Left lung (tissue), 1 donor: ENCODE results near the genes KIAA0040, COP1 and FAM20B.

GRCh38 chr1:173947184-173947810 is 30.2 kb upstream of the SERPINC1 start:
- PRO-cap = no peak

- PRO-cap = no peak
Observed at GRCh38 chr1:174018391-174019032, 3.6 kb downstream of the RC3H1 start.

GRCh38 chr1:174834407-174835379 is 165.1 kb upstream of the CACYBP start:
- PRO-cap = no peak

DNA sequence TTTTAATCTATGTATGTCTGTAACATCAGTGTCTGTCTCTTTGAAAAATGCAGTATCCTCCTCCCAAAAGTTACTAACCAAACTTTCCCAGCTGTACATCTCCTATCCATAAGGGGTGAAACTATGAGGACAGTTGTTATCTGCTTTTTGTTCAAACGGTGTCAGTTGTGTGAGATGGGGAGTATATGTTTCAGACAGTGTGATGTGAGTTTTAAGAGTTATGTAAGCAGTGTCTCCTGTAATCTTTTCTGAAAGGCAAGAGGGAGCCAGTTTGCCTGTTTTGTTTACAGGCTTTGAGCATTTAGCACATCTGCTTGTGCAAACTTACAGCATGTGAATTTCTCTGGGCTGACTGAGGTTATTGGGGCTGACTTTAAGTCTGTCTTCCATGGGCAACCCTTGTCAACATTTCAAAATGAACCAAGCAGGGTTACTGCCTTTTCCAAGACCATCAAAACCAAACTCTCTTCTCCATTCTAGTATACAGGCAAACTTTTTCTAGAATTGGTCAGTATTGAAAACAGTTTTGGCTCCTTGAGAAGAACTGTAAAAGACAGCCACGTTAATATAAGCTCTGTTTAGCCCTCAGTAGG is 34.7 kb upstream of the CACYBP start:
- PRO-cap = no peak

DNA sequence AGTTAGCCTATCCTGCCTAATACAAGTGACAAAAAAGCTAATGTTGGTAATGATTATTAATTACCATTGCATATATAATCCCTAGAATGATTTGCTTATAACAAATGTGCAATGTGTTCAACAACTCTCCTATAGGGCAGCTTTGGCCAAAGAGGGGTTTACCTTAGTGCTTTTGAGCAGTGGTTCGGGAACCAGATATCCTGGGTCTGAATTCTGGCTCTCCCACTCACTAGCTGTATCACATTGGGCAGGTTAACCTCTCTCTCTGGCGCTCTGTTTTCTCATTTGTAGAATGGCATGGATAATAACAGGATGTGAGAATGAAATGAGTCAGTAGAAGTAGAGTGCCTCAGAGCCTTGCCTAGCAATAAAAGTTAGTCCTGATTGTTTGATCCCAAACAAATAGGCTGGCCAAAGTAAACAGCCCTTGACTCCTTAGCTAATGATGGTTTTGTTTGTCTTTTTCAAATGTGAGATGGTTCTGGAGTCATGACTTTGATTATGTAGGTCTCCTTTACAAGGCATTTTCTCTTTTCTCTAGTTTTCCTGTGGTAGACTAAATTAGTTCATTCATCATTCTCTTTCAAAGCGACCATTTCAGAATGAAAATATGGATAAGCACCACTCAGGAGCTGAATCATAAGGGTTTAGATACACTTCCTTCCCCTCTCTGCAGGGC is 23.3 kb downstream of the KIAA0040 start:
- PRO-cap = no peak

GRCh38 chr1:175192587-175193584 is at the start of gene KIAA0040:
KIAA0040 (minus strand) TSS chr1:175192776.
- PRO-cap = bidirectional peak, plus-strand start at chr1:175192892, minus-strand start at chr1:175192776; bidirectional peak, plus-strand start at chr1:175193187, minus-strand start at chr1:175193061

GRCh38 chr1:175218635-175218988 is 26.0 kb upstream of the KIAA0040 start:
- PRO-cap = no peak

- PRO-cap = no peak
Observed at GRCh38 chr1:175840779-175841161, 97.4 kb upstream of the TNR start.

GRCh38 chr1:176069514-176070249 is 137.4 kb downstream of the COP1 start:
- PRO-cap = no peak

DNA sequence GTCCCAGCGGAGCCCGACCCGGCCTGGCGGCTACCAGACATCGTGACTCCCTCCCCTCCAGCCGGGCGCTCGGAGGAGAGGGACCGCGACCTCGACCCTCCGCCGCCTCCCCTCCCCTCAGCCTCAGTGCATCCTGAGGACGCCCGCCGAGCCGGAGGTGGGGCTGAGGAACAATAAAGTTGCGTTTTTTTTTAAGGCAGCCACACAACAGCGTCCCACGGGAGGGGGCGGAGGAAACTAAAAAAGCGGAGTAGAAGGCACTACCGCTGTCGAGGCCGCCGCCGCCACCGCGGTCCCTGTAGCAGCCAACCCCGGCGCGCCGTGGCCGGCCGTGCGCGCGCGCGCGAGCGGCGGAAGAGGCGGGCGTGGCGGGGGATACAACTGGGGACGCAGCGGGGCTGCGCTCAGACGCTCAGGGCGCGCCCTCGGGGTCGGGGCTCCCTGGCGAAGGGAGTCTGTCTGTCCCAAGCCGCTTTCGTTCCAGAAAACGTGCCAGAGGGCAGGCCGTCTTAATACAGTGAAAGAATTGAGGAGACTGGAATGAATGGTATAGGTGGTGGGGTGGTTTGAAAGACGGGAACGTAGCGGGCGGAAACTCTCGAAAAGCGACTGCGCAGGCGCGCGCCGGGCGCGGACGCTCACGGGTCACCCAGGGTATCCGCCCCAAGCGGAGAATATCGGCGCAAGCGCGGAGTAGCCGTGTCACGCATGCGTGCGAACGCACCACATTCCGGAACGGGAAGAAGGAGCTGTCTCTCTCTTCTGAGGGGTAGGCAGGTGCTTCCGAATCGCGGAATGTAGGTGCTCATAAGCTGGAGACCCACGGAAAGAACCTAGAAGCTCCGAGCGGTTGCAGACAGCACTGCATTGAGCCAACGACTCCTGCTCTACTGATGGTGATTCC is at the start of gene COP1:
TSS of gene COP1 (minus strand) at position 349 of the 904 bp plus-strand sequence.
- PRO-cap = bidirectional peak, plus-strand start at position 407 of the sequence, minus-strand start at position 333 of the sequence; bidirectional peak, plus-strand start at position 728 of the sequence, minus-strand start at position 600 of the sequence

GRCh38 chr1:176522534-176522878 is 59.5 kb downstream of the PAPPA2 start:
- PRO-cap = no peak

GRCh38 chr1:178184759-178185665 is 91.1 kb downstream of the RASAL2 start:
- PRO-cap = no peak

DNA sequence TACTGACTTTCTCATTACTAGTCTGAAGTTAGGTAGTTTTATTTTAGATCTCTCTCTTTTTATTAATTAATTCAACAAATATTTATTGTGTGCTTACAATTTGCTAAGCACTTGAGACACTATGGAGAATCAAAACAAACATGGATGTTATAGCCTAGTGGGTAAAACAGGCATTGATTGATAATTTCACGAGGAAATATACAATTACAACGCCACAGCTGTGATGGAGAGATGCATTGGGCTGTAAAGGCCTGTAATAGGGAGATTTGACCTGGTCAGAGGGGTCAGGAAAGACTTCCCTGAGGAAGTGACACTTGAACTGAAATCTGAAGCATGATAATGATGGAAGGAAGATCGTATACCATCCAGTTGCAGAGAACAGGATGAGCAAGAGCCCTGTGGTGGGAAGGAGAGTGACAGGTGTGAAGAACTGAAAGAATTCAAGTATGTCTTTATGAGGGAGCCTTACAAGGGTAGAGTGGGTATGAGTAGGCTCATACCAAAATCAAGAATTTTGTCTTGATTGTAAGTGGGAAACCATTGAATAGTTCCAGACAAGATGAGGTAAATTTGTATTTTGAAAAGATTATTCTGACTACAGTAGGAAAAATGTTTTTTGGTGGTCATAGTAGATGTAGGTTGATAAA is 129.3 kb downstream of the RASAL2 start:
- PRO-cap = no peak

DNA sequence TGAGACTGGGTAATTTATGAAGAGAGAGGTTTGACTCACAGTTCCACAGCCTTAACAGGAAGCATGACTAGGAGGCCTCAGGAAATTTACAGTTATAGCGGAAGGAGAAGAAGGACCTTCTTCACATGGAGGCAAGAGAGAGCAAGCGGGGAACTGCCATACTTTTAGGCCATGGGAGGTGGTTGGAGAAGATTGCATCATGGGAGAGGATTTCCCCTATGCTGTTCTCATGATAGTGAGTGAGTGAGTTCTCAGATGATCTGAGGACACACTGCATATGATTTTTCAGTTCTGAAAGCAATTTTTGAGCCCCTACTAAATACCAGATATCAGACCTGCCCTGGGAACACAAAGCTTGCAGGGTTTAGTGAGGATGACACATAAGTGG is 87.8 kb downstream of the CLEC20A start:
- PRO-cap = no peak

DNA sequence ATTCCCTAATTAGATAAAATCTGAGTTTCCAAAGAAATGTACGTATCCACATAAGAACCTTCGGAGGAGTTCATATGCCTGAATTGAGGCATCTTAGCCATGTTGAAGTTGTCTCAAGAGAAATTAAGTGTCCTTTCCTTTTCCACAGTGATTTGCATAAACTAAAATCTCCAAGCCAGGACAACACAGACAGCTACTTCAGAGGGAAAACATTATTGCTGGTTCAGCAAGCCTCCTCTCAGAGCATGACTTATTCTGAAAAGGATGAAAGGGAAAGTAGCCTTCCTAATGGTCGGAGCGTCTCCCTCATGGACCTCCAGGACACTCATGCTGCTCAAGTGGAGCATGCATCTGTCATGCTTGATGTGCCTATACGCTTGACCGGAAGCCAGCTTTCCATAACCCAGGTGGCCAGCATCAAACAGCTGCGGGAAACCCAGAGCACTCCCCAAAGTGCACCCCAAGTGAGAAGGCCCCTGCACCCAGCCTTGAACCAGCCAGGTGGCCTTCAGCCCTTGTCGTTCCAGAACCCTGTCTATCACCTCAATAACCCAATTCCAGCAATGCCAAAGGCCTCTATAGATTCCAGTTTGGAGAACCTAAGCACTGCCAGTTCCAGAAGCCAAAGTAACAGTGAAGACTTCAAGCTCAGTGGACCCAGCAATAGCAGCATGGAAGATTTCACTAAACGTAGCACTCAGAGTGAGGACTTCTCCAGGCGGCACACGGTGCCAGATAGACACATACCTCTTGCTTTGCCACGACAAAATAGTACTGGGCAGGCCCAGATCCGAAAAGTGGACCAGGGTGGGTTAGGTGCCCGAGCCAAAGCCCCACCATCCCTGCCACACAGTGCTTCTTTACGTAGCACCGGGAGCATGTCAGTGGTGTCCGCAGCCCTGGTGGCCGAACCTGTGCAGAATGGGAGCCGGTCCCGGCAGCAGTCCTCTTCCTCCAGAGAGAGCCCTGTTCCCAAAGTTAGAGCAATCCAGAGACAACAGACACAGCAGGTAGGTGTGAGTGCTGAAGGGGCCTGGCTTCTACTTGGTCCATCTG is 38.9 kb downstream of the CLEC20A start:
- PRO-cap = no peak

GRCh38 chr1:178630446-178630939 is 94.6 kb upstream of the RALGPS2 start:
- PRO-cap = no peak

DNA sequence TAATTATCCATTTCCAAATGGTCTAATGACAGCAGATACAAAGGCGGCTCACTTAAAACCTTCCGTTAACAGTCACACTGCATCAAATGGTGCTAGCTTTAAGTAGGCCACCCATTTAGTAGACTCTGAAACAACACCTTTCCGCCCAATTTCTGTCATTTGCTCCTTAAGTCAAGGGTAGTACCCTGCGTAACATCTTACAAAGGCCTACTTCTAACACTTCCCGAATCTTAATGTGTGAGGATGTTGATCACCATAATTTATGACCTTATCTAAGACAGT is 687 bp upstream of the RALGPS2 start:
- PRO-cap = no peak

GRCh38 chr1:178869017-178869774 is 1.7 kb downstream of the ANGPTL1 start:
- PRO-cap = no peak

DNA sequence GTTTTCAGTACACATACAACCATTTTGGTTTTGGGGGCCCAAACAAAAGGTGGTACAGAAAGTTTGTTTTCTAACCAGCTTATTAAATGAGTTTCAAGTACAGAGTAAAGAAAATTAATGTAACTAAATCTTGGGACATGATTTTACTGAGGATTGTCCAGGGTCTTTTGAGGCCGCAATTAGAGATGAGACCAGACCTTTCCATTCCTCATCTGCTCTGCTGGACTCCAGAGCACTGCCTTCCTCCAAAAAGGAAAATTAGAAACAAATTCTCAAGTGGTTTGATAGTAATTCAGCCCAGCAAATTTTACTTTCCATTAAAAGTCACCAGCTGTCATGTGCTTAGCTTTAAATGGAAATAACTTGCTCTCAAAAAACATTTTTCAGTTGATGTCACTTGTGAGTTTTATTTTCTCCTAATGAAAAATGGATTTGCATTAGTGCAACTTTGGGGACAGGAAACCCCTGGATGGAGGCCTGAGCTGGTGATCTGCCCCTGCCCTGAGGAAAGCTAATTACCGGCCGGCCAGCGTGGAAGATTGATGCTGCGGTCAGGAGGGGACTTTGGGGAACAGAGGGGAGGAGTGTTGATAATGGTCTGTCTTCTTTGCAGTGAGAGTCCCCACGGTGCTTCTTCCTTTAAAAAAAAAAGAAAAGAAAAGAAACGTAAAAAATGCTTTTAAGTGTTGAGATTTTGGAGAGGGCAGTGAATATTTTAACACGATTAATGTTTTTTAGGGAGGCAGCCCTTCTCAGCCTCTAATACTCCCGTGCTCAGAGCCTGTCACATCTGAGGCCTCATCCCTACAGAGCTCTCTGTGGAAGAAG is 66.8 kb upstream of the ANGPTL1 start:
- PRO-cap = no peak

DNA sequence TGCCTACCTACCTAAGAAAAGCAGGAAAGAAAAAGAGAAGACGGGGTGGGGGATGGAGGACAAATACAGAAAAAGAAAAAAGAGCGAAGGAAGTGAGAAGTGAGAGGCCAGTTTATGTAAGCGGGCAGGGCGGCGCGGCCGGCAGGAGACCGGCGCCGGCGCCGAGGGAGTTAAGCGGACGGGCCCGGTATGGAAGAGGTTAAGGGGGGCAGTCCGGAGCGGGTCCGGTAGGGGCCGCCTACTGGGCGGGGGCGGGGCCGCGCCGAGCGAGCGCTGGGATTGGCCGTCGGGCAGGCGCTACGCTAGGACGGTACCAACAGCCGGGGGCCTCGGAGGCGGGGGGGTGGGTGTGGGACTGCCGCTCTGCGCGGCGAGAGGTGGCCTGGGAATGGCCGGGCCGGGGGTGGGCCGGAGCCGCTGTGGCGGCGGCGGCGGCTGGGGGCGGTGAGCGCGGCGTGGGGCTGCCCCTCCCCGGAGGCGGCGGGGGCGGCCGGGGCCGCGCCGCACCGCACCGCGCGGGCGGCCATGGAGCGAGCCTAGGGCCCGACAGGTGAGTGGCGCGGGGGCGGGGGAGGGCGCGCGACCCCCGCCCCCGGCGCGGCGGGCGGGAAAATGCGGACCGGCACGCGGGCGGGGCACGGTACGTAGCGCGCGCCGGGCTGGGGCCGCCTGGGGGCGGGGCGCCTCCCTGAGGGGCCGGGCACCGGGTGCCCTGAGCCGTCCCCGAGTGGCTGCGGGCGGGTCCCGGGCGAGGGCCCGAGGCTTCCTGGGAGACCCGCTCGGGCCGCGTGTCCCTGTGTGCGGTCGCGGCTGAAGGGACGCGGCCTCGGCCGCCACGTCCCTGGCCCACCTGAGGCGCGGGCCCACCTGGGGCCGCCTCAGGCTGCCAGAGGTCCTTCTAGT is at the start of gene FAM20B:
TSS of gene FAM20B (plus strand) at position 346 of the 903 bp plus-strand sequence.
- PRO-cap = bidirectional peak, plus-strand start at position 254 of the sequence, minus-strand start outside the sequence; bidirectional peak, plus-strand start at position 305 of the sequence, minus-strand start at position 291 of the sequence; bidirectional peak, plus-strand start at position 411 of the sequence, minus-strand start at position 637 of the sequence